Amniotic epithelial cell (primary cell): ENCODE measurements around a stretch of chr15.

DNA sequence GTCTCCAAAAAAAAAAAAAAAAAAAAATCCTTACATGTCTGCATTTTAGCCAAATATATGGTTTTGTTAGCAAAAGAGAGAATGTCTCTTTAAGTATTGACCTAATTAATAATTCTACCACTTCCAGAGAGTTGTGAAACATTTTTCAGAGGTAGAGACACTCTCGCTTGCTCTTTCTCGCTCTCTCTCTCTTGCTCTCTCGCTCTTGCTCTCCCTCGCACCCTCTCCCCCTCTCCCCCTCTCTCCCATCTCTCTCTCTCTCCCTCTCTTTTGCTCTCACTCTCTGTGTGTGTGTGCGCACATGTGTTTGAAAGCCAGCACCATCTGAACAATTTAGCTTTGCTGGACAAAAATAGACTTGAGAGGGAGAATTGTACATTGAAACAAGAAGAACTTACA, 124.3 kb downstream of the AKAP13 start:
- RRBS, result no CpG with 5 or more reads among the region's 5 CpGs

- RRBS, result no CpG with 5 or more reads among the region's 4 CpGs
These were observed 153.7 kb downstream of the AKAP13 start for GRCh38 chr15:85534042-85534539.

DNA sequence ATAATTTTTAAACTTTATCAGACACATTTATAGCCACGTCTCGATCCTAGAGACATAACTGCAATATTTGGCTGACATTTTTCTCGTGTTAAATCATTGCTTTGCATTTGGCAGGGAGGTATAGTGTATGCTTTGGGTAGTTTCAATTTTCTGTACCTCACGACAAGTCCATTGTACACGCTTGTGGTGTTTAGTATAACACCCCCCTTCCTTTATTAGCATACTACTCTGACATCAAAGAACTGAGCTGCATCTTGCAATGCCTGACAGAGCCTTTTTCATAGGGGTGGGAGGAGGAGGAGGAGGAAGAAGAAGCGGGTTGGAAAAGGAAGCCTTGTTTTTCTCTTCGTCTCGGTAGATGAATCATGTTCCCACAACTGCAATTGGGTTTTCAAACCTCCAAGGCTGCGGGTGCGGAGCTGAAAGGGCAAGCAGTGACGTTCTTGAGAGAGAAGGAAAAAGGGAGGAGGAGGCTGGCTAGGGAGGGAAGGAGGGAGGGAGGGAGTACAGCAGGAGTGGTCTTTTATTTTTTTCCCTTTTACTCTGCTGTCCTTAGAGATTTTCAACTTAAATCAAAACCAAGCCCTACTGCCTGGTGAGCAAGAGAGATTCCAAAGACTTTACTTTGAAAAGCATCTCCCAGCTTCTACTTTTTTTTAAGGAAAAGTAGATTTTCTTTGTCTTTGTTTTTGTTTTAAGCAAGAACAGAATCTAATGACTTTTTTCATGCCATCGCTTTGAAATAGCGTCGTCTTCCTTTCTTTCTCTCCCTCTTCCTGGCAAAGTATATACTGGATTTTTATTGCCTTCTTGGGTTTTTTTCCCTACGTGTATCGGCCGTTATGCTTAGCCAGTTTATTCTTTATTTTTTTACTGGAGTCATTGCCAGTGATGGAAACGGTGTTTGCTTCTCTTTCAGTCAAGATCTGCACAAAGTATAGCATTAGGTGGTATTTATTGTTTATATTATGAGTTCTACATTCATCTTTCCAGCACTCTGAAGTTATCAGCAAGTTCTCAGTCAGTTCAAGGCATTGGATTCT, 175.5 kb downstream of the KLHL25 start:
- RRBS, result no CpG with 5 or more reads among the region's 18 CpGs

GRCh38 chr15:85745219-85745958, 49.3 kb downstream of the KLHL25 start:
- RRBS, result 84% methylated on average over 1 of the region's 15 CpGs

DNA sequence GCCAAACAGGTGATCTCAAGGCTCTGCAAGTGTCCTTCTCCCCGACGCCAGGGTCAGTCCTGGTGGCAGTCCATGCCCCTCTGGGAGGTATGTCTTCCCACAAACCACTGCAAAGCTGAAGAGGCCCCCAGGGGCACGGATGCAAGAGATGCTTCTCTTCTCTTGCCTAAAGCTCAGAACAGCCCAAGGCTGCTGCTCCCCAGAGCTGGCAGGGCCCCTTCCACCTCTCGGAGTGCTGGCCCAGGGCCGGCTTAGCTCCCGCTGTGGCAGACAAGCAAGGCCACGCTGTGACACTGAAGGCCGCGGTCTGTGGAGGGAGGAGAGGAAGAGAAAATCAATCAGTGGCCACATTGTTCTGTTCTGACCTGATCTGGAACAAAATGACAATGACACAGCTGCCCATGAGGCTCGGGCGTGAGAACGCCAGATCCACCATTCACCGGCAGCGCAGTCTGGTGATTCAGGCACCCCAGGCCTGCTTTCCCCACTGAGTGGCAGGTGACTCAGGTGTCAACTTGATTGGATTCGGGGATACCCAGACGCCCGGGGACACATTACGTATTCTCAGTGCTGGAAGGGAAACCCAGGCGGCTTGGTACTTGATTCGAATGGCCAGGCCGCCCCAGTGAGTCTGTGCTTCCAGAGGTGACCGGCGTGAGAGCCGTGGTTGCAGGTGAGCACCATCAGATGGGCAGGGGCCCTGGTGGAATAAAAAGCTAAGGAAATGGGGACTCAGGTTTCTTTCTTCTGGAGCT, 33.8 kb downstream of the KLHL25 start:
- RRBS, result no CpG with 5 or more reads among the region's 24 CpGs

- RRBS, result no CpG with 5 or more reads among the region's 6 CpGs
These were observed 5.8 kb upstream of the KLHL25 start for GRCh38 chr15:85800506-85800982.

DNA sequence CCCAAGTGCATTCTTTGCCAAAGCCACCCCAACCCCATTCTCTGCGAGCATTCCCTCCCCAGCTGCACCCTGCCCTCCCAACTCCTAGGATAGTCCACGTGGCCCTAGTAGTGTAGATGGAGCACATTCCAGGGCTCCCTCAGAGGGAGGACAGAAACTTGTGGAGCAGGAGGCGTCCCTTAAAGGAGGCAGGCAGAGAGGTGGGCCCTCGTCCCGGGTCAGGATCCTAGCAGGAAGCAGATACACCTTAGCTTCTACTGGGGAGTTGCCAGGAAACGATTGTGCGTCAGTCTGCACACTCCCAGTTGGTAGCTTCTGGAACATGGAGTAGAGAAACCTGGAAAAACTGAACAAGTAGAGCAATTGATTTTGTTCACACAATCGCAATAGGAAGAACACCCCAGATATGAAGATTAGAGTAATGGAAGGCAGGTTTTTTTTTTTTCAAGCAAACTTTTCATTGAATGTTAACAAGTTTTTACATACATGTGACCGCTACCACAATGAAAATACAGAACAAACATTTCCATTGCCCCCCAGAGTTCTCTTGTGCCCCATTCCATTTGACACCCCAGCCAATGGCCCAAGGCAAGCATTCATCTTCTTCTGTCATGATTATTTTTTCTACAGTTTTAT, 44.0 kb upstream of the KLHL25 start:
- RRBS, result no CpG with 5 or more reads among the region's 9 CpGs

DNA sequence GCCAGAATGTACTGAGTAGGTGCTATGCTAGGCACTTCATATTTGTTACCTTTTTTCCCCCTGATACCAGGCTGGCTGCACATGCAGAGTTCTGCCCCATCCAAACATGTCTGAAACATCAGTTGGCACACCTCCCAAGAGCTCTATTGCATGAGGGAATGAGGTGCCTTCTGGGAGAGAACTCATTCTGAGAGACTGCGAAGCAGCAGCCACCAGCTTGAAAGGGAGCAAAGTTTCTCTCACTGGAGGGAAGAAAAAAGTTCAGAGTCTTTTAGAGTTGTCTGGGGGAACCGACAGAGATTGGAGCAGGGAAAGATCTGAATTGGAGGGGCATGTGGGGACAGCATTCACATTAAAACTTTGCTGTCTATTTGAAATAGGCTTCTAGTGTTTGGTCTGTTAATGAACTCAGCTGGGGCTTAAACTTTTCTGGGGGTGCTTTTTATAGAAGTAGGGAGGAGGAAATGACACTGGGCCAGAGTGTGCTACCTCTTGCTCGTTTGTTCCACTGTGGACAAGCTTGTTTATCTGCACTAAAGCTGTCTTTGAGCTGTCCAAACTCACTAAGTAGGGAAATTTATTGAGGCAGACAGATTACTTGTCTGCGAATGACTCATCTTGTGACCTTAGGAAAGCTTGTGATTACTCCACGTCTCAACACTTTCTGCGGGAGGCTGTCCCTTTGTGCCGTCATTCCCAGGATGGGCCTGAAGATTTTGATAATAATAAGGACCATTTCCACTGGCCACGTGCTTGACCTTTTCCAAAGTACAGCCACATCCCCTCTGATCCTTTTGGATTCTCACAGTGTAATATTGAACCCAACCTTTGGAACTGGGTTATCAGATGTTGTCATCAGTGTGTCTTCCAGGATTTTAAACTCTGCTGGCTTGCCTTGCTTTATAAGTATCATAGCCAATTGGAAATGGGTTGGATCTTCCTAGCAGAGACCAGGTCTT, 84.4 kb downstream of the AGBL1 start:
- RRBS, result no CpG with 5 or more reads among the region's 8 CpGs

DNA sequence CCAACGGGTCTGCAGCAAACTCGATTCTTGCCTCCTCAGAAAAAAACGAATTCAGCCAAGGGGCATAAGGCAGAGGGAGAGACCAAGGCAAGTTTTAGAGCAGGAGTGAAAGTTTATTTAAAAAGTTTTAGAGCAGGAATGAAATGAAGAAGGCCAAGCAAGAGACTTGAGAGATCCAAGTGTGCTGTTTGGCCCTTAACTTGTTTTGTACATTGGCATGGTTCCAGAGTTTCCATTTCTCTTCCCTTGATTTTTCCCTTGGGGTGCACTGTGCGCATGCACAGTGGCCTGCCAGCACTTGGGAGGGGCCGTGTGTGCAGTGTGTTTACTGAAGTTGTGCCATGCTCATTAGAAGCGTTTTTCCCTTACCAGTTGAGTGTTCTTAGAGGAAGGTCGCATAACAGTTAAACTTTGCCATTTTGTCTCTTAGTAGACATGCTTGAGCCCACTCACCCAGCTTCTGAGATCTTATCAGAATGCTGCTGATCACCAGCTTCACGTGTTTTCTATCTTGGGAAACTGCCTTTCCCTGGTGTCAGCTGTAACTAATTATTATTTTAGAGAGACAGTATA, 512.7 kb downstream of the AGBL1 start:
- RRBS, result no CpG with 5 or more reads among the region's 8 CpGs

GRCh38 chr15:87463672-87463941, 792.9 kb downstream of the NTRK3 start:
- RRBS, result no CpG with 5 or more reads among the region's 10 CpGs

- RRBS, result no CpG with 5 or more reads among the region's 1 CpG
These were observed 305.3 kb downstream of the NTRK3 start for GRCh38 chr15:87951302-87951564.

GRCh38 chr15:88400921-88401524, 66.2 kb downstream of the MRPL46 start:
- RRBS, result no CpG with 5 or more reads among the region's 9 CpGs

DNA sequence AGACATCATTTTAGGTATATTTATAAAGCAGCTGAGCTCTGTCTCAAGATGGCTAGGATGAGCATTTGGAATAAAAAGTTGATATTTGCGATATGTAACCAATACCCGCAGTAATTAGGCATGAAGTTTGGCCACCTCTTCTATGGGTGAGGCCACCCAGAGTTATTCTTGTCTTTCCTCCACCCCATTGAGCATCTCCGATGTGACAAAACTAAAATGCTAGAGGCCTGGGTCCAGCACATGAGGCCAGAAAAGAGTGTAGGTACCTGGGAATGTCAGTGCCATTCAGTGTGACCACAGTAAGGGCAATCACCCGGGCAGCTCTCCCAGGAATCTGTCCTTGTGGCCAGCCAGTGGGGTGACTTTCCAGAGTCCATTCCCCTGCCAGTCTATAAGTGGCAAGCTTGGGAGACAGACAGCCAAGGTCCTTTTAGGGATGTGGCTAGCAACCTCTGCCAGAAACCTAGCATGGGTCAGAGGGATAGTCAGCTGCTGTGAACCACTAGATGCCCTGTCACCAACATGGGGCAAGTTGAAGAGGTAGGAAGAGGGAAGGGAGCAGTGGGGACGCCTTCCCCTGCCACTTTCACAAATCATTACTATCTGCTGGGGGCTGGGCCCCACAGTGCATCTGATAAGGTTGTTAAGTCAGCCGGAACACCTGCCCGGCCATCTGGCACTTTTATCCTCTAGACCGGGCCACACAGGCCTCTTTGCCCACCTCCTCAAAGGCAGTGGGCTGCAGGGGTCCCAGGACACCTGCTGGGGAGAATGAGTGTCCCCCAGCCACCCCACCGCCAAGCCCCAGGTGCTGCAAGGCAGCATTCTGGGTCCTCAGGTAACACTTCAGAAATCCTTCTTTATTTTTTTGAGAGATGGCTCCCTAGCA, 24.7 kb upstream of the DET1 start:
- RRBS, result no CpG with 5 or more reads among the region's 9 CpGs

DNA sequence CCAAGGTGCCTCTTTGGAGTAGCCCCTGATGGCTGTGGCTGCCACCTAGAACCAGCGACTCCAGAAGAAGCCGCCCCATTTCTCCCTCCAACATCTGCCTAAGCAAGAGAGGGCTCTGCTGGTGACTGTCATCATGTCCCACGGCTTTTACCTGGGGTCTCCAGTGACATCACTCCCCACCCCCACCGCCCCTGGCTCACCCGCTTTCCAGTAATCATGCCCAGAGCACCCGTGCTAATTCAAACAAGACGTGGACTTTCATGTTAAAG, 56.9 kb downstream of the ISG20 start:
- RRBS, result no CpG with 5 or more reads among the region's 7 CpGs

- RRBS, result no CpG with 5 or more reads among the region's 17 CpGs
These were observed 6.0 kb upstream of the HAPLN3 start for GRCh38 chr15:88901016-88902014.

DNA sequence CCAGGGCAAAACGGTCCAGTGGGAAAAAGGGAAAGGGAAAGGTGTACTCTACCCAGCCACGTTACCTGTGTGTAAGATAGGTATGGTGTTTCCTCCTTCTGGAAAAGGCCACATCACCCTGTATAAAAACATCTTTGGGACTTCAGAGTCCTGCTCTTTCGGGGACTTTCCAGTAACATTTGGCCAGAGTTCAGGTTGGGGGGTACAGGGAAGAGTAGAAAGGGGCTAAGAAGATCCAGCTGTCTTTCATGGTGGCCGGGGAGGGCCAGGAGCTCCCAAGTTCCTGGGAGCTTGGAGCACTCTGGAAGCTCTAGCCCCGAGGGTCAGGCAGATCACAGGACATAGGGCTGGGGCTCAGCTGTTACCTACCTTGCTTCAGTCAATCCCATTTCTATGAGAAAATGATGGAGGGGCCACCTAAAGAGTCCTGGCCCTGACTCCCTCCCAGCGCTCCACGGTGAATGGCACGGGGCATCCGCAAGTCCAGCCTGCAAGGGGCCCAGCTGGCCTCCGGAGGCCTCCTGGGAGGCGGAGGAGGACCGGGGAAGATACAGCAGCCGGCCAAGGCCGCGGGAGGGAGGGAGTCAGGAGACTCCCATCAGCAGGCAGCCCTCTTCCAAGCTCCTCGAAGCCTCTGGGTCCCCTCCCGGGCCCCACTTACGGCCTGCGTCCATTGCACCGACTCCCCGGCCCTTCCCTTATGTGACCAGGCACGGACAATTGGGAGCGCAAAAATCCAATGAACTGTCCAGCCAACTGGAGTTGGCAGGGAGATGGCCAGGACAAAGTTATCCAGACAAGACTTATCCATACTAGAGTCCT, 909 bp downstream of the MFGE8 start:
- RRBS, result 1% methylated on average over 9 of the region's 23 CpGs

GRCh38 chr15:88913685-88913970, 449 bp upstream of the MFGE8 start:
- RRBS, result no CpG with 5 or more reads among the region's 5 CpGs

- RRBS, result no CpG with 5 or more reads among the region's 5 CpGs
These were observed 5.7 kb upstream of the MFGE8 start for GRCh38 chr15:88918780-88919333.

GRCh38 chr15:88995423-88995950, 82.3 kb upstream of the MFGE8 start:
- RRBS, result no CpG with 5 or more reads among the region's 6 CpGs

DNA sequence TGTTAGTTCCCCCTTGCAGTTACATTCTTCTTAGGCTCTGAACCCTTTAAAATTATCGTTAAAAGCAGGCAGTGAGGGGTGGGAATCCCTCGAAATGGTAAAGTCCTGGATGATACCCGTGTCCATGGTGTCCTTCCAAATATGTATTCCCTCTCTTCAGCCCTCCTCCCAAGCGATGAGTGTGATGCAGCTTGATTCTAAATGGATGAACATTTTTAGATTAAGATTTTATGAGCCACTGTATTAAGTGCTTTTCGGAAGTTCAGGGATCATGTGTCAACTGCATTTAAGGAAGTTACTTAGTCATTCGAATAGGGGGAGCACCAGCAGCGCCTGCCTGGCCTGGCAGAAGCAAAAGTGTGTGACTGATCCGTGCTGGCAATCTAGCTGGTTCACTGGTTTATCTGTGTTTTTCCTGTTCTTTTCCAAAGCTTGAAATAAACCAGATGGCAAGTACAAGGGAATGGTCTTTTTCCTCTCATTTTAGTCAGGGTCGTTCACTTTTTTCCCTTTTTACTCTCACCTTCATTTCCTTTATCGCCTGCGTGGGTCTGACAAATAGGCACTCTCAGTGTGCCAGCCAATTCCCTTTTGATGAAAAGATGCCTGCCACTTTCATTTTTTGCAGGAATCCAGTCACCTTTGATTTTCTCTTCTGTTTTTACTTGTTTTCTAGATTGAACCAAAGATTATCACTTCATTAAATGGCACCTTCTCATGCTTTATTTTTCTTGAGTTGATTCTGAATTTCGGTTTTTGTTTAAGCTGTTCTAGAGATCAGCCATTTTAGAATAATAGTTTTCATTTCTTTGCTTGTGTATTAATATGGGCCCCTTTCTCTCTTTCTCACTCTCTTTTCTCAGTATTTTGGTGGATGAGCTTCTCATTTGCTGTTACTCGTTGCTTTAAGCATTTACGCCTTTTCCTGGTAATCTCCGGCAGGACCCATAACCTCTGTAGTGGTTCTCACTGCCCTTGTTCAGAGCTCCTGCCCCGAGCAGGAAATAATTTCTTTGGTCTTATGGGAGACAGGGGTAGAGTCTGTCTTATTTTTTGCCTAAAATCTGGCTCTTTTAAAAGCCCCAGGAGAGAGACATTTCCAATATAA, 2.7 kb downstream of the ABHD2 start:
- RRBS, result no CpG with 5 or more reads among the region's 16 CpGs